HepG2 (cell line): ENCODE measurements around a stretch of chr10.

GRCh38 chr10:133257333-133258536, 18.9 kb downstream of the ADAM8 start:
- RRBS, 2 experiments, result 3 to 4% methylated on average over 4 of the region's 43 CpGs
CAGE:
- cytosol, long polyA minus RNA, result no peak
- cytosol, long polyA plus RNA, result no peak
- long polyA plus RNA, result no peak
- nucleus, long polyA minus RNA, result no peak
- nucleus, long polyA plus RNA, result no peak

GRCh38 chr10:133277646-133278356, 1.1 kb upstream of the ADAM8 start:
- RRBS, 2 experiments, result no CpG with 5 or more reads among the region's 16 CpGs
CAGE:
- cytosol, long polyA minus RNA, result no peak
- cytosol, long polyA plus RNA, result no peak
- long polyA plus RNA, result no peak
- nucleus, long polyA minus RNA, result no peak
- nucleus, long polyA plus RNA, result no peak

DNA sequence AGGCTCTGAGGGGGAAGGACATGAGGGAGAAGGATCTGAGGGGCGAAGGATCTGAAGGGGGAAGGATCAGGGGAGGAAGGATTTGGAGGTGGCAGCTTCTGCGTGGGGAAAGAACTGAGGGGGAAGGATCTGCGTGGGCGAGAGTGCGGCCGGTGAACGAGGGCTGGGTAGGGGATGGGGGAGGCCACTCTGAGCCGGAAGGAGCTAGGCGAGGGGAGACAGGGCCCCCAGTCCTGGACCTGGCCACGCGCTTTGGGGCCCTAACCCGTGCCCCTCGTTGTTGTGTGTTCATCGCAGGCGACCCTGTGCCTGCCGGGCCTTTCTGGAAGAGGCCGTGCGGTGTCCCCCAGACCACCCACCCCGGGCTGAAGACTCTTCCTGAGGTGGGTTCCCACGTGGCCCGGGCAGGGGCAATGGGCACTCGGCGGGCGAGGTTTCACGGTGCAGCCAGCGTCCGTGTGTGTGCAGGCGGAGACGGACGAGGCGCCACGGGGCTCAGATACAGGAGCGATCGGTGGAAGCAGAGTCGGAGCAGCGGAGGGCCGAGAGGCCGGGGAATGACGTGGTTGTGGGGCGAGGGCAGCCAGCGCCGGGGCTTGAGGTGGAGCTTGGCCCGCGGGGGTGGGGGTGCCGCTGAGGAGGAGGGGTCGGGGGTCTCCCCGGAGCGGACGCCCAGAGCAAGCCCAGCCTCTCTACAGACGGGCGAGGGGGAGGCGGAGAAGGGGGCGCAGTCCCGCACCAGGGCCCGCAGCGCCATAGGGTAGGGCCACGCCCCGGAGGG, 1.9 kb downstream of the CALY start:
- RRBS, 2 experiments, result 2 to 5% methylated on average over 12 to 20 of the region's 58 CpGs
CAGE:
- cytosol, long polyA minus RNA, result no peak
- cytosol, long polyA plus RNA, result no peak
- long polyA plus RNA, result no peak
- nucleus, long polyA minus RNA, result no peak
- nucleus, long polyA plus RNA, result no peak

- RRBS, 2 experiments, result 63% methylated on average over 2 of the region's 11 CpGs; no CpG with 5 or more reads in 1 of the 2 experiments
CAGE:
- cytosol, long polyA minus RNA, result no peak
- cytosol, long polyA plus RNA, result no peak
- long polyA plus RNA, result no peak
- nucleus, long polyA minus RNA, result no peak
- nucleus, long polyA plus RNA, result no peak
These were observed 2.7 kb upstream of the PRAP1 start for GRCh38 chr10:133344373-133344882.

DNA sequence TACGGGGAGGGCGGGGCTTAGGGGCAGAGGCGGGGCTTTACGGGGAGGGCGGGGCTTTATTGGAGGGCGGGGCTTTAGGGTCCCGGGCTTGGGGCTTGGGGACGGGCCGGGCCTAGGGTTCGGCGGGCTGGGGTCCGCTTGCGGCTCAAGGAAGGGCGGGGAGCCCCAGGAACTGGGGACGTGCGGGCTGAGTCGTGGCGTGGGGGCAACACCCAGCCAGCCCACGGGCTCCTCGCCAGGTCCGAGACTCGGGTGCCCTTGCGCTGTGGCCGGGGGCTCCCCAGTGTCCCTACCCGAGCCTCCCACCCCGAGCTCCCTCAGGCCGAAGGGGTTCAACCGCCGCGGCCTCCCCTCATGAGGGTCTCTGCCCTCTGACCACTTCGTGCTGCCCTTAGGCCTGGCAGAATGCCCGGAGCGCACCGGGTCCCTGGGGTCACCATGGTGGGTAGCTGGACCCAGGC, 318 bp upstream of the FUOM start:
- RRBS, 2 experiments, result 5 to 13% methylated on average over 1 of the region's 34 CpGs
CAGE:
- cytosol, long polyA minus RNA, result no peak
- cytosol, long polyA plus RNA, result no peak
- long polyA plus RNA, result no peak
- nucleus, long polyA minus RNA, result no peak
- nucleus, long polyA plus RNA, result no peak

DNA sequence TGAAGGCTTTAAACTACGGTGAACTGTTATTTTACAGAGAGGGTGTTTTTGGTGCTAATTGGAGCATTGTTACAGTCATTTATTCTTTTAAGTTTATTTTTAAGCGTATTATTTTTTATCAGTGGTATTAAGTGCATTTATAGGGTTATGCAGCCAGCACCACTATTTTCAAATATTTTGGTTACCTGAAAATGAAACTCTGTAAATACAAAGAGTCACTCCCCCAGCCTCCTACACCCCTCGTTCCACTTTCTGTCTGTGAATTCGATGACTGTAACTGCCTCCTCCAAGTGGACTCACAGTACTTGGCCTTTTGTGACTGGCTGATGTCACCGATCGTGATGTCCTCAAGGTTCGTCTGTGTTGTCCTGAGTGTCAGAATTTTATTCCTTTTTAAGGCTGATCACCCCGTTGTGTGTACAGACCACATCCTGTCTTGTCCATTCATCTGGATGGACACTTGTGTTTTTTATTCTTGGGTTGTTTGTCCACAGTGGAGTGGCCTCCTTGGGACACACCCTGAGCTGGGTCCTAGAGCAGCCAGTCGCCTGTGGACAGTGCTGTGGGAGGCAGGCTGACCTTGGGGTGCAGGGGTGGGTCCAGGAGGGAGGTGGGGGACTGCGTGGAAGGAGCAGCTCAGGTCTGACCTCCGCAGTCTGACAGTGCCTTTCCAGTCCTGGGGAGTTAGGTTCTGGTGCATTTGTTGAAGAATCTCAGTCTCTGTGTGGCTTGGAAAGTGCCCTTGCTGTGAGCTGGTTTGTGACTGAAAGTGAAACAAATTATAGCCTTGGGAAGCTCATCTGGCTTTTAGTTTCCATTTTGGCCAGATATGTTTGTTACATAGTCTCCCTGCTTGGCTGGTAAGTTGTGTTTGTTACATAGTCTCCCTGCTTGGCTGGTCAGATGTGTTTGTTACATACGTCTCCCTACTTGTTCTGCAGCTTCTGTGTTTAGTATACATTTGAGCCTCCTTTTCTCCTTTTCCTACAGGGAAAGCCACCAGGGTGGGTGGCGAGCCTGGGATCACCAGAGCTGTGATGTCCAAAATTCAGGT, 6.9 kb downstream of the MTG1 start:
- RRBS, 2 experiments, result no CpG with 5 or more reads among the region's 13 CpGs
CAGE:
- cytosol, long polyA minus RNA, result no peak
- cytosol, long polyA plus RNA, result no peak
- long polyA plus RNA, result no peak
- nucleus, long polyA minus RNA, result start-site peak on the plus strand centred at position 281 of the sequence, 388 bp wide, 25 reads; start-site peak on the plus strand centred at position 884 of the sequence, 154 bp wide, 21 reads
- nucleus, long polyA plus RNA, result no peak

GRCh38 chr10:133413491-133414101, 10.8 kb downstream of the SPRN start:
- RRBS, 2 experiments, result no CpG with 5 or more reads among the region's 8 CpGs
CAGE:
- cytosol, long polyA minus RNA, result no peak
- cytosol, long polyA plus RNA, result no peak
- long polyA plus RNA, result no peak
- nucleus, long polyA minus RNA, result no peak
- nucleus, long polyA plus RNA, result no peak

DNA sequence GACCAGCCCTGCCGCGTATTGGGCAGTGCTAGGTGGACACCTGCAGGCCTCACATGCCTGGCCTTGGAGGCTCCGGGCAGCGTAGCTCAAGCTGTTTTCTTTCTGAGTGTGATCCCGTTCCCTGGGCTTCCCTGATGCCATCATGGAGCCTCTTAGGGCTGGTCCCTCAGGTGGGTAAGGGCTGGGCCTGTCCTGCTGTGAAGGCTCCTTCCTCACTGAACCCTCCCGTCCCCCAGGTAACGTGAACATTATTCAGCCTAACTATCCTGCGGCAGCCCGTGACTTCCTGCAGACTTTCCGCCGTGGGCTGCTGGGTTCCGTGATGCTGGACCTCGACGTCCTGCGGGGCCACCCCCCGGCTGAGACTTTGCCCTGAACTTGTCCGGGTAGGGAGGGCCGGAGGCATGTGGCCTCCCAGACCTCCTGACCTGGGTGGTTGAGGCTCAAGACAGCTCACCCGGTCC, 4.6 kb downstream of the SPRN start:
- RRBS, 2 experiments, result 81 to 91% methylated on average over 2 of the region's 19 CpGs
CAGE:
- cytosol, long polyA minus RNA, result no peak
- cytosol, long polyA plus RNA, result no peak
- long polyA plus RNA, result no peak
- nucleus, long polyA minus RNA, result no peak
- nucleus, long polyA plus RNA, result no peak

DNA sequence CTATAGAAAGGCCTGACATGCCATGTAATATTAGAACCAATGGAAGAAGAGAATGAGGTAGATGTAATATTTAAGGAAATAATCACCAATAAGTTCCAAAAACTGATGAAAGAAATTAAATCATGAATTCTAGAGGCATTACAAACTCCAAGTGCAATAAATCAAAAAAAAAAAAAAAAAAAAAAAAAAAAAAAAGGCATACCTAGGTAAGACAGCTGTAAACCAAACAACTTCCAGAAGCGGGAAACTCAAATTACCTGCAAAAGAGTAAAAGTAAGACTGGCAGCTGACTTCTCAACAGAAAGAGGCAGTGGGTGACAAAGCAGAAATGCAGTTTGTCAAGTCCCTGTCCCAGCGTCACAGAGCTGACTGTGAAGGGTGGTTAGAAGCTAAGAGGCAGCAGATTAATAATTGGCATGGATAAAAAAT, 4.5 kb upstream of the SPRN start:
- RRBS, 2 experiments, result no CpG with 5 or more reads among the region's 2 CpGs
CAGE:
- cytosol, long polyA minus RNA, result no peak
- cytosol, long polyA plus RNA, result no peak
- long polyA plus RNA, result no peak
- nucleus, long polyA minus RNA, result no peak
- nucleus, long polyA plus RNA, result no peak

GRCh38 chr10:133527590-133528686, 775 bp downstream of the CYP2E1 start:
- RRBS, 2 experiments, result 20 to 25% methylated on average over 15 of the region's 91 CpGs
CAGE:
- cytosol, long polyA minus RNA, result no peak
- cytosol, long polyA plus RNA, result no peak
- long polyA plus RNA, result no peak
- nucleus, long polyA minus RNA, result no peak
- nucleus, long polyA plus RNA, result no peak